ENCODE data around the gene ARMH4.

DNA sequence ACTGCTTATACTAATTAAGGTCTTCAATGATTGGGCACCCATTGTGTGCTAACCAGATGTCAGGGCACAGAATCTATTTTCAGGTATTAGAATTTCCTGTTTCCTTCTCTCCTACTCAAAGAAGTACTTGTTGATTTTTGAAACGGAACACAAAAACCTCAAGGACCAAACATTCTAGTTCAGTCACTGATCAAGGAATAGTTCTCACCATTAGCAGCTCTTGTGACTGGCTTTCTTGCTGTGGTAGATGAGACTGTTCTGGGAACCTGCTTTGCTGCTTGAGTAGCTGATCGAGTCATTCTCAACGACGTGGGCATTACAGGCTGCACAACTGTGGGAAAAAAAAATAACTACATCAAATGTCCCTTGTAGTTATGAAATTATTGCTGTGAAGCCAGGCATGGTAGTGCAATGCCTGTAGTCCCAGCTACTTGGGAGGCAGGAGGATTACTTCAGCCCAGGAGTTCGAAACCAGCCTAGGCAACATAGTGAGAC lies 10.9 kb downstream of the DLGAP5 start:
- RRBS: no CpG with 5 or more reads among the region's 5 CpGs

DNA sequence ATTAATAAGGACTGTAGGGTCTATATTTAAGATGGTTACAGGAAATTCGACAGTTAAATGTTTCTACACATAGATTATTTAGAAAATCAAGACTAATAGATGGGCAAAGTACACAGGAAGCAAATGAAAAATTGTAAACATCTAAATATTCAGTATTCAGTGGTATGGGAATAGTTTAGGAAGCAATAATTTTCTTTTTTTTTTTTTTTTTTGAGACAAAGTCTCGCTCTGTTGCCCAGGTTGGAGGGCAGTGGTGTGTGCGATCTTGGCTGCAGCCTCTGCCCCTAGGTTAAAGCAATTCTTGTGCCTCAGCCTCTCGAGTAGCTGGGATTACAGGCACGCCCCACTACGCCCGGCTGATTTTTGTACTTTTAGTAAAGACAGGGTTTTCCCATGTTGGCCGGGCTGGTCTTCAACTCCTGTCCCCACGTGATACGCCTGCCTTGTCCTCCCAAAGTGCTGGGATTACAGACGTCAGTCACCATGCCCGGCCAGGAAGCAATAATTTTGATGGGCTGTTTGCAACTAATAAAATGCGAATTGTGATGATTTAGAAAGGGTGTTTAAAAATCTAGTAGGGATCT lies 62.1 kb downstream of the ATG14 start:
- RRBS: no CpG with 5 or more reads among the region's 13 CpGs

DNA sequence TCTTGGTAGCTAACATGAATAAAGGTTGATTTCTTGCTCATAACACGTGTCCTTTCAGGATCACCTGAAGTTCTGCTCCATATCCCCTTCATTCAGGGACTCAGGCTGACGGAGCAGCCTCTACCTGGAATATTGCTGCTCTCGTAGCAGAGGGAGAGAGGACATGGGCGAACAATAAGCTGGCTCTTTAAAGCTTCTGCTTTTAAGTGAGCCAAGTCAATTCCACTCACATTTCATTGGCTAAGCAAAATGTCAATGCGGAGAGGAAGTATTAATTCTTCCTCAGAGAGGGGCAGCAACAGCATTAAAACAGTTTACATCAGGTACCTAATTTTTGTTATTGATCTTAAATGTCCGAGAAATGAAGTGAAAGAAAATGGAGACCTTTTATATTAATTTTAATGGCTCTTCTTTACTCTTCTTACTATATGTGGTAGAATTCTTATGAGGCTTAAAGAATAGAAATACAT lies 18.8 kb upstream of the TBPL2 start:
- RRBS: no CpG with 5 or more reads among the region's 6 CpGs

DNA sequence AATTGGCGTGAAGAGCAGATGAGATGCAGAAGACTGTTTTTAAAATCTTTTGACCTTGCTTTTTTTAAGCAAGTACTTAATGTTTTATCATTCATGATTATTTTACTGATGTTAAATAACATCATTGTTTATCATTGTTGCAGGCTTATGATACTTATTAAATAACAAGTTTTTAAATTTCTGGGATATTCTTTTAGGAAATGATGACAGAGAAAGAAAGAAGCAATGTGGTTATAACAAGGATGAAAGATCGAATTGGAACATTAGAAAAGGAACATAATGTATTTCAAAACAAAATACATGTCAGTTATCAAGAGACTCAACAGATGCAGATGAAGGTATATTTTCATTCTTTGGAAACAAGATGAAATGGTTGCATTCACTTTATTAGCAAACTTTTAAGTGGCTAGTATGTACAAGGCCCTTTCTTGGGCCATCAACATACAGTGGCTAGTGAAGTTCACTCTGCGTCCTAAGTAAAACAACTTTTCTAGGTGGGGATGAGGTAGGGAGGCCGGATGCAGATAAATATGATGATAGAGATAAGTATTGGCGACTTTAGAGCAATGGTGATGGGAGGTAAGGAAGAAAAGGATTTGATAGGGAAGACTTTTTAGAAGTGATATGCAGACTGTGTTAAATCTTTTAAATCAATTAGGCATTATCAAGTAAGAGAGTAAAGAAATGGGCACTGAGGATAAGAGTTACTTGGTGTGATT lies 49.9 kb downstream of the KTN1 start:
- RRBS: no CpG with 5 or more reads among the region's 5 CpGs

DNA sequence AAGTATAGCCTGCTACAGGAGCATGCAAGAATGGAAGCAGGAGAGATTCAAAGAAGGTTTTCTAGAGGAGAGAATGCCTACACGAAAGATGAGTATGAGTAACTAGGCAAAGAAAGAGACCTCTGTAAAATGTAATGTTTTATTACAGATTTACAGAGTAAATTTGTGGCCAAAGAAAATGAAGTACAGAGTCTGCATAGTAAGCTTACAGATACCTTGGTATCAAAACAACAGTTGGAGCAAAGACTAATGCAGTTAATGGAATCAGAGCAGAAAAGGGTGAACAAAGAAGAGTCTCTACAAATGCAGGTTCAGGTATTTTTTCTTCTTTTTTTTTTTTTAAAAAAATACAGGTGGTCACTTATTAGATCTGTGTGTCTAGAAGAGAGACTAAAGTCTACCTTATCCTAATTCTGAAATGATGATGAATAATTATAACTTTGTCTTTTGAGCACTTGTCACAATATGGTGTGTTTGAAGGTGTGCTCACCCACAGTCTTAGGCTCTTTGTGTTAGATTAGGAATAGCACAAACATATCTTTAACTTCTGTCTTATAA lies 57.1 kb downstream of the KTN1 start:
- RRBS: no CpG with 5 or more reads among the region's 1 CpG

- RRBS: no CpG with 5 or more reads among the region's 7 CpGs
Measured at GRCh38 chr14:55752545-55753213, 172.7 kb downstream of the KTN1 start.

- RRBS: no CpG with 5 or more reads among the region's 1 CpG
Measured at GRCh38 chr14:55803063-55803528, 223.1 kb downstream of the KTN1 start.

- RRBS: no CpG with 5 or more reads among the region's 3 CpGs
Measured at GRCh38 chr14:55851237-55851742, 266.9 kb upstream of the PELI2 start.

GRCh38 chr14:56116347-56117025 lies 1.7 kb upstream of the PELI2 start:
- RRBS: no CpG with 5 or more reads among the region's 8 CpGs

DNA sequence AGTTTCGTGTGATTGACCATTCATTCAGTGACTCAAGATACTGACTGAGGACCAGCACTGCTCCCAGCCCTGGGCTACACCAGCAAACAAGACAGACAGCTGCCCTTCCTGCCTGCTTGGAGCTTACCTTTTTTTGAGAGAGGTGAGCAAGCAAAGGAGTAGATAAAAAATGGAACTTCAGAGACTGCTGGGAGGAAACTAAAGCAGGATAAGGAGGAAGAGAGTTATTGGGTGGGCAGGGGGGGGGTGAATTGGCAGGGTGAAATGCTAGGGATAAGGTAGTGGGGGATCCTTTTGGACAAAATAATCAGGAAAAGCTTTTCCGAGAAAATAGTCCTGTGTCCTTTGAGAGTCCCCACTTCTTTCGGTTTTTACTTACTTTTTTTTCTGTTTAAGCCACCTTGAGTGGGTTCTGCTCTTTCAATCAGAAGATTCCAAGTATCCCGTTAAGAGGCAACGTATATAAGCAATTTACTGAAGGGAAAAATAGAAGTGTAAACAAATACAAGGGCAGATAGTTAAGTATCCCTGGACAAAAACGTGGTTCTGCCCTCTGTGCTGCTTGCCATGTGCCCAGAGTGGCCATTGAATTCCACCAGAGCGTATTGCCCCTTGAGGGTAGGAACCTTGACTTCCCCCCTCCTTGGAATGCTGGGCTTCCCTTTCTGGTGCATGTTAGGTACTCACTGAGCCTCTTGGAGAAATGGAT lies 7.1 kb downstream of the PELI2 start:
- RRBS: no CpG with 5 or more reads among the region's 7 CpGs

DNA sequence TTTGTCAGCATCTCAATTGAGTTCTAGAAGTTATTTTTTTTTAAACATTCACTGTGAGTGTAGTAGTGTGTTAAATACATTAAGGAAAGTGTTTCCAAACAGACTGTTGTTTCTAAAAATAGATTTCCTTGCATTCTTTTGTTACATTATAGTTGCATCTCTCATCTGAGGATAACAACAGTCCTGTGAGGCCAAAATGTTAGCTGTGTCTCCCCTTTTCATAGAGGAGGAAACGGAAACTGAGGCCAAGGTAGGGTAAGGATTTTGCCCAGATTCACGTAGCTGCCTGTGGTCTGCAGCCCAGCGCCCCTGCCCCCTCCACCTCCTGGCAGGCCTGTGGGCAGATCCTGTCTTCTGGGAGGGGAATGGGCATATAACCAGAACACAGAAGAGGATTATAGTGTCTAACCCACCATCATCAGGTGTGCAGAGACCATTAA lies 98.8 kb downstream of the PELI2 start:
- RRBS: no CpG with 5 or more reads among the region's 3 CpGs

- RRBS: no CpG with 5 or more reads among the region's 11 CpGs
Measured at GRCh38 chr14:56240057-56240820, 122.0 kb downstream of the PELI2 start.

GRCh38 chr14:56297205-56298099 lies 179.2 kb downstream of the PELI2 start:
- RRBS: no CpG with 5 or more reads among the region's 9 CpGs

DNA sequence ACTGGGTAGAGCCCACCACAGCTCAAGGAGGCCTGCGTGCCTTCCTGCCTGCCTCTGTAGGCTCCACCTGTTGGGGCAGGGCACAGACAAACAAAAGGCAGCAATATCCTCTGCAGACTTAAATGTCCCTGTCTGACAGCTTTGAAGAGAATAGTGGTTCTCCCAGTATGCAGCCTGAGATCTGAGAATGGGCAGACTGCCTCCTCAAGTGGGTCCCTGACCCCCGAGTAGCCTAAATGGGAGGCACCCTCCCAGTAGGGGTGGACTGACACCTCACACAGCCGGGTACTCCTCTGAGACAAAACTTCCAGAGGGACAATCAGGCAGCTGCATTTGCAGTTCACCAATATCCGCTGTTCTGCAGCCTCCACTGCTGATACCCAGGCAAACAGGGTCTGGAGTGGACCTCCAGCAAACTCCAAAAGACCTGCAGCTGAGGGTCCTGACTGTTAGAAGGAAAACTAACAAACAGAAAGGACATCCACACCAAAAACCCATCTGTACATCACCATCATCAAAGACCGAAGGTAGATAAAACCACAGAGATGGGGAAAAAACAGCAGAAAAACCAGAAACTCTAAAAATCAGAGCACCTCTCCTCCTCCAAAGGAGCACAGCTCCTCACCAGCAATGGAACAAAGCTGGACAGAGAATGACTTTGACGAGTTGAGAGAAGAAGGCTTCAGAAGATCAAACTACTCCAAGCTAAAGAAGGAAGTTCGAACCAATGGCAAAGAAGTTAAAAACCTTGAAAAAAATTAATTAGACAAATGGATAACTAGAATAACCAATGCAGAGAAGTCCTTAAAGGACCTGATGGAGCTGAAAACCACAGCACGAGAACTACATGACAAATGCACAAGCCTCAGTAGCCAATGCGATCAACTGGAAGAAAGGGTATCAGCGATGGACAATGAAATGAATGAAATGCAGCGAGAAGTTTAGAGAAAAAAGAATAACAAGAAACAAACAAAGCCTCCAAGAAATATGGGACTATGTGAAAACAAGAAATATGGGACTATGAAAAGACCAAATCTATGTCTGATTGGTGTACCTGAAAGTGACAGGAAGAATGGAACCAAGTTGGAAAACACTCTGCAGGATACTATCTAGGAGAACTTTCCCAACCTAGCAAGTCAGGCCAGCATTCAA lies 60.8 kb downstream of the TMEM260 start:
- RRBS: no CpG with 5 or more reads among the region's 11 CpGs

- RRBS: 13% methylated on average over 9 of the region's 46 CpGs
Measured at GRCh38 chr14:56812015-56812914, 2.0 kb upstream of the OTX2 start.

DNA sequence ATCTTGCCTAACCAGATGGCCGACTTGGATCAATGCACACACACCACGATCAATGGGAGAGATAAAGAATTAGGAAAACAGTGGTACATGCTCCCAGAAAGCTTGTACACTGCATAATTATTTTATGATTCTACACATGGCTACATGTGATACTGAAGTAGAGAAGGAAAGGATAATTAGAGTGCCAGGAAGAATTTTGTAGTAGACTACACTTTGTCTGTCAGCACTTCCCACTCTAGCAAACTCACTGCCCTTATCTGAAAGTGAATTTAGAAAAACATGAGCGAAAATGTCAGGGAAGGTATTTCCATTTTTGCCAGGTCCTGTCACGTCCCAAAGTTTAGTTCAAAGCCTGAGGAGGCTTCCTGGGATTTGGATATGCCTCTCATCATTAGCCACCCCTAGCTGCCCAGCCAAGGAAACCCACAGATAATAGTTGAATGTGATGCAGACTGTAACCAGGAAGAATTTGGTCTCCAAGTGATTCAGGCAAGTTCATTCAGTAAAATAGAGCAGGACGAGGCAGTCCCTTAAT lies 199.5 kb upstream of the OTX2 start:
- RRBS: no CpG with 5 or more reads among the region's 5 CpGs

GRCh38 chr14:57057736-57058176 lies 210.9 kb downstream of the EXOC5 start:
- RRBS: no CpG with 5 or more reads among the region's 4 CpGs

GRCh38 chr14:57111884-57112923 lies 156.5 kb downstream of the EXOC5 start:
- RRBS: no CpG with 5 or more reads among the region's 36 CpGs

DNA sequence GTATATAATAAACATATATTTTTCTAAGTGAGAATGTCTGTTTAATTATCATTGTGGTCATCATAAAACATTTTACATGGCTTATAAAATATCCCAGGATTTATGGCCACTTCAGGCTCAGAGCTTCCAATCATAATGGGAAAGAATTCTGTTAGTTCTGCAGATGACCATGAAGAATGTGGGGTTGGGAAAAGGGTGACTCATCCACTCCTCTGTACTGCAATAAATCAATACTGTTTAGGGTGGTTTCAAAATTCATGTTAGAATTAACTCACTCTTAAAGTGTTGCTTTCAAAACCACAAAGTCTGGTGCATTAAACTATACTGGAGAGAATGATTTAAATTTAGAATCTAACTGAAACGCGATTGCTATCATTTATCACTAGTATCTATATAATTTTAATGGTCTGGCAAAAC lies 867 bp downstream of the CCDC198 start:
- RRBS: no CpG with 5 or more reads among the region's 2 CpGs

GRCh38 chr14:58151916-58152752 lies at the start of gene ARMH4:
Gene ARMH4 (minus strand): TSS chr14:58152213.
- RRBS: 2% methylated on average over 19 of the region's 79 CpGs